ENCODE measurements around a stretch of chr10.

DNA sequence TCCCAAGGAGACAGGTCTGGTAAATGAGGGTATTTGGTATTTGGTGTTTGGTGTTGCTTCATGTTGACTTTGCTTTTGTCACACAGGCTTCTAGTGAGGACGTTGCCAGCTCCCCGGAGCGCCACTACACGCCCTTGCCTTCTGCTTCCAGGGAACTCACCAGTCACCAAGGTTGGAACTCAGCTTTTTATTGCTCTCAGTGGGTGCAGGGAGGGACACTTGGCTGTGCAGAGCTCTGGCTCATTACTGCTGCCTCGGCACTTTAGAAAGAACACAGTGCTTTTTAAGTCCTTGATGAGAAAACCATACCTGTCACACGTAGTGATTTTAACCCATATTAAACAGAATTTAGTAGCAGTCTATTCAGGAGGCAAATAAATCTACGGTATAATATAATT, 892.9 kb downstream of the LRMDA start:
- RRBS = no CpG with 5 or more reads among the region's 7 CpGs

- RRBS = no CpG with 5 or more reads among the region's 2 CpGs
Observed at GRCh38 chr10:77305641-77305958, 332.0 kb downstream of the KCNMA1 start.

GRCh38 chr10:77410250-77410775, 227.3 kb downstream of the KCNMA1 start:
- RRBS = no CpG with 5 or more reads among the region's 9 CpGs

DNA sequence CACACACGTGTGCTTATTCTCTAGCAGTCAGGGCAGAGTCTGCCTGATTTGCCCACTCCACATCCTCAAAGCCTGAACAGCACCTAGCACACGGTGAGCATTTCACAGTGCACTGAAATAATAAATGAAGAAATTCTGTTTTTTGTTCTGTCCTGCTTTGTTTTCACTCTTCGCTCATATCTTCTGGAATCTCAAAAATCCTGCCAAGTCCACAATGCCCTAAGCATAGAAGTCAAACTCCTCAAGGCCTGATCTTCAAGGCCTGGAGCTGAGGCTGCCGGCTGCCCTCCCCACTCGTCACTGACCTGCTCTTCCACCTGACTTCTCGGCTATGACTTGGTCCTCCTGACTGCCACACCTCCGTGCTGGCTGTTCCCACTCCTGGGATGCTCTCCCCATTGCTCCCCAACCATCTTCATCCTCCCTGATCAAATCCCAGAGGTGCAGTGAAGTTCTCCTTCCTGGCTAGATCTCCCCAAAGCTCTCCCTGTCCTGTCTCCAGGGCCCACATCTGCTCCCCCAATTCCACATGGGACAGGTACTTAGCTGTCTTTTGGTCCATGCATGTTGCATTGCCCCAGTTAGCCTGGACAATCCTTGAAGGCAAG, 220.8 kb downstream of the KCNMA1 start:
- RRBS = no CpG with 5 or more reads among the region's 7 CpGs

DNA sequence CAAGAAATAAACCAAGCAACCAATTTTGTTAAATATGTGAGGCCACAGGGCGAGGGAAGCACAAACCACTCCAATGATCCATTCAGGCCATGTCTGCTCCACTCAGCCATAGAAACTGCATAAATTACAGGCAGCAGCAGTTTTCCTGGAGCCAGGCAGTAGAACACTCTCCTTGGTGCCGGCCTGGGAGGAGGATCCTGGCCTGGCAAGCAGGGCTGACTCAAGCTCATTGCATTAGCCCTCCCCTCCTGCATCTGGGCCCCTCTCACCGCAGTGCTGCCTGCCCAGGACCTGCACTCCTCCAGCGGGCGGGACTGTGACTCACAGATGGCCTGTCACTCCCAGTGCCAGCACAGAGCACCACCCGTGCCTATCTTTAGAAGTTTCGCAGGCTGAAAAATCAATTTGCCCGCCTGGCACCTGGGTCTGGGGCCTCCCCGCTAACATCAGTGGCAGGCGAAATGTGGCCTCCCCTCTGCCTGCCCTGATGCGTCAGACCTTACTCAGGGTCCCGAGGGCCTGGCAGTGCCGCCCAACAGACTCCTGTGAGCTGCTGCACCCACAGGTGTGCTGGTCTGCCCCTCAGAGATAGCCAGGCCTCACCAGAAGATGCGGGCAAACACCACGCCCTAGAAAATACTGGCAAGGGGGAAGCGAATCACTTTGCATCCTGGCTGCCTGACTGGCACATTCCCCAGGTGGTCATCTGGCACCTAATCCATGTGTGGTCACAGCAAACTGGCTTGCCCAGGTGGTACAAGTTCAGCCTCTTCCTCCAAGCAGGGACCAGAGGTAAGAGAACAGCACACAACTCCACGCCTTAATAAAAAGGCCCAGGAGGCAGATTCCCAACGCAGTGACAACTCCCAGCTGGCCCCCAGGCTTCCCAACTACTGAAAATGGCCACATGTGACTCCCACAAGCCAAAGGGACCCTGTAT, 123.7 kb downstream of the KCNMA1 start:
- RRBS = no CpG with 5 or more reads among the region's 18 CpGs

DNA sequence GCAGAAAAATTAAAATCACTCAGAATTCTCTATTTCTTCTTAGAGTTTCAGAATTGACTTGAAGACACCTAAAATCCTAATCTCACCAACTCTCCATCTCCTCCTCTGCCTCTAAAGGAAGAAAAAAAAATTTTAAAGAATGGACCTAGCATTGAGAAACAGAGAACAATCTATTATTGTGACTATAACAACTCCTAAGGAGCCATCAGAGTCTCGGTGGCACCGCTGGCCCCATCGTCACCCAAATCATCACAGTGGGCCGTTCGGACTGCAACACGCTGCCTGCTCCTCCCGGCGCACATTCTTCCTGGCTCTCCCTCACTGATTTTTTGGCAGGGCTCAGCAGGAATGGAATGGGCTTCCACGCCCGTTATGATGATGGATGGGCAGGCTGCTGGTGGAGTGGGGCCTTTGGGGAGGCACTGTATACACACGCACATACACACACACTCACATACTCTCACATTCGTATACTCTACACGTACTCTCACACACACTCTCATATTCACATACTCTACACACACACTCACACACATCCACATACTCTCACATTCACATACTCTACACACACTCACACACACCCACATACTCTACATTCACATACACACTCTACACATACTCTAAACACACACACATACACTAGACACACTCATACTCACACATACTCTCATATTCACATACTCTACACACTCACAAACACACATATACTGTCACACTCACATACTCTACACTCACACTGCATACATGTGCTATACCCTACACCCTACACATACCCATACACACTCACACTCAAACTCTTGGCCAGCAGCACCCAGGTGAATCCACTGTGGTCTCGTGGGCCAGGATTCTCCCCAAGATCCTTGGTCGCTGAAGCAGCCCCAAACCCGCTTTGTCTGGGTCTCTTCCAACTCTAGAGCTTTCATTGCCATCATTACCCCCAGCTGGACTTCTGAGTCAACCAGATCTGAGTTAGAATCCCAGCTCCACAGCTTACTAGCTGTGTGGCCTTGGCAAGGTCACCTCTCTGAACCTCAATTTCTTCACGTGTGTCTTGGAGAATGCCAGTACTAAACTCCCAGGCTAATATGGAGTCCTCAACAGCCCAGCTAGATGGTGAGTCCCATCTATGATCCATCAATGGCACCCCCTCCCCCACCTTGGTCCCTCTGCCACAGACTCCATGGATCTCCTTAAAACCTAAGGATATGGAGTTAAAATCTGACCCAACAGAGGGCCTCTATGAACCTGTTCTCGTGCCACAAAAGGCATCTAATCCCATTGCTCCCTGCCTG, 99.6 kb downstream of the KCNMA1 start:
- RRBS = no CpG with 5 or more reads among the region's 18 CpGs

GRCh38 chr10:77713963-77714539, 76.4 kb upstream of the KCNMA1 start:
- RRBS = no CpG with 5 or more reads among the region's 13 CpGs

- RRBS = no CpG with 5 or more reads among the region's 11 CpGs
Observed at GRCh38 chr10:77788433-77788957, 138.1 kb downstream of the DLG5 start.

- RRBS = 95% methylated on average over 1 of the region's 16 CpGs
Observed at GRCh38 chr10:77833686-77834208, 92.8 kb downstream of the DLG5 start.

DNA sequence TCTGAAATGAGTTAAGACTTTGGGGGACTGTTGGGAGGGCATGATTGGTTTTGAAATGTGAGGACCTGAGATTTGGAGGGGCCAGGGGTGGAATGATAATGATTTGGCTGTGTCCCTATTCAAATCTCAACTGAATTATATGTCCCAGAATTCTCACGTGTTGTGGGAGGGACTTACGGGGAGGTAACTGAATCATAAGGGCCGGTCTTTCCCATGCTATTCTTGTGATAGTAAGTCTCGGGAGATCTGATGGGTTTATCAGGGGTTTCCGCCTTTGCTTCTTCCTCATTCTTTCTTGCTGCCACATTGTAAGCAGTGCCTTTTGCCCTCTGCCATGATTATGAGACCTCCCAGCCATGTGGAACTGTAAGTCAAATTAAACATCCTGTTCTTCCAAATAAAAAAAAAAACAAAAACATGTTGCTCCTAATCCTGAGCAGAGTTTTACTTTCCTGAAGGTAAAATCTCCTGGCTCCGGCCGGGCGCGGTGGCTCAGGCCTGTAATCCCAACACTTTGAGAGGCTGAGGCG, 22.1 kb downstream of the DLG5 start:
- RRBS = no CpG with 5 or more reads among the region's 10 CpGs

DNA sequence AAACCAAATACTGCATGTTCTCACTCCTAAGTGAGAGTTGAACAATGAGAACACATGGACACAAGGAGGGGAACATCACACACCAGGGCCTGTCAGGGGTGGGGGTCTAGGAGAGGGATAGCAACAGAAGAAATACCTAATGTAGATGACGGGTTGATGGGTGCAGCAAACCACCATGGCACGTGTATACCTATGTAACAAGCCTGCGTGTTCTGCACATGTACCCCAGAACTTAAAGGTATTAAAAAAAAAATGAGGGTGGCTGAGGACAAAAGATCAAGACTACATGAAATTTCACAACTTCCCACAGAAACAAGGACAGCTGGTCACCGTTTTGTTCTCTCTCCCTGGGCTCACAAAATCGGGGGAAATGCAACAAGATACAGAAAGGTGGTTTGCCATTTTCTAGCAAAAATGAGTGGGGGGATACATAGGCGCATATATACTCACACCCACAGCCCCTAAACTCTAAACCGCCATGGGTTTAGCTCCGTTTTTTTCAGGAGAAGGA, 17.2 kb downstream of the DLG5 start:
- RRBS = no CpG with 5 or more reads among the region's 8 CpGs

- RRBS = 32% methylated on average over 3 of the region's 14 CpGs
Observed at GRCh38 chr10:77925183-77925898, 1.2 kb downstream of the DLG5 start.

GRCh38 chr10:77967477-77967973, 41.0 kb upstream of the DLG5 start:
- RRBS = no CpG with 5 or more reads among the region's 9 CpGs

DNA sequence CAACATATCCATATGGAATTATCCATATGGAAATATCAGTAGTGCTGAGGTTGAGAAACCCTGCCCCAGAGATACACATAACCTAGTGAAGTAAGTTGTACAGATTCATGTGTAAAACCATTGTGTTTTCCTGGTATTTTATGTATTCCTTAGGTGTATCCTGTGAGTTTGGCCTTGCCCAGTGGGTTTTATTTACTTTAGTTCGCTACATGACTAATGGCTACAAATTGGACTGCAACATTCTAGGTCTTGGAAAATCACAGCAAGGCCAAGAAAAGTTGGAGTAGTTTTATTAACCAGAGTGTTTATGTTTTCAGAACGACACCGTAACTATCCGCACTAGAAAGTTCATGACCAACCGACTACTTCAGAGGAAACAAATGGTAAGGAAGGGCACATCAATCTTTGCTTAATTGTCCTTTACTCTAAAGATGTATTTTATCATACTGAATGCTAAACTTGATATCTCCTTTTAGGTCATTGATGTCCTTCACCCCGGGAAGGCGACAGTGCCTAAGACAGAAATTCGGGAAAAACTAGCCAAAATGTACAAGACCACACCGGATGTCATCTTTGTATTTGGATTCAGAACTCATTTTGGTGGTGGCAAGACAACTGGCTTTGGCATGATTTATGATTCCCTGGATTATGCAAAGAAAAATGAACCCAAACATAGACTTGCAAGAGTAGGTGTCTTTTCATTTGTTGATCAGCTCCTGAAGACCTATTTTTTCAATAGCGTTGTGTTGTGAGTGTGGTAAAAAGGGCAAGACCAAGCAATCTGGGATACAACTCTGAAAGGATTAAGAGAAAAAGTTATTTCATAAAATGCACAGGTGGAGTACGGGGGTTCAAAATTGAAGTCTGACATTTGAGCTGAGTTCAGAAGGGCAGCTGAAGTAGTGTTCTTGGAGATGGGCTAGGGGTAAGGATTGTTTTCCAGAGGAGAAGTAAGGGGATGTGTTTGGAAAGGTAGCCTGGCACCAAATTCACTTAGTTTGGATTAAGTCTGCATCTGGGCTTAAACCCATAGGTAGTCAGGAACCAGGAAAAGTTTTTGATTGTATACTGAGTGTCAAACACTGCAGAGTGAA, 1.7 kb downstream of the RPS24 start:
- RRBS = no CpG with 5 or more reads among the region's 11 CpGs

GRCh38 chr10:78312209-78312837, 278.7 kb downstream of the RPS24 start:
- RRBS = no CpG with 5 or more reads among the region's 7 CpGs

- RRBS = no CpG with 5 or more reads among the region's 7 CpGs
Observed at GRCh38 chr10:78551277-78551651, 517.5 kb upstream of the ZMIZ1 start.

DNA sequence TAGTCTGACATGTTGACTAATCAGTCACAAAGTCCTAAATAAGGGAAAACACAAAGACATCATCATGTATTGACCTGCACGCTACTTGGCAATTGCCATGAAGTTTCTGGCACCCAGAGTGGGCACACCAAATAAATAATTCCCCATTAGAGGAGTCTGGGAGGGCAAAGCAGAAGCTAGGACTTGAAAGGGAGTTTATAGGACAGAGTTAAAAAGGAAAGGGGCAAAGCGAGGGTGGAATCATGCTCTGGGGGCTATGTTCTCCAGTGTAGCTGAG, 417.3 kb upstream of the ZMIZ1 start:
- RRBS = no CpG with 5 or more reads among the region's 2 CpGs

DNA sequence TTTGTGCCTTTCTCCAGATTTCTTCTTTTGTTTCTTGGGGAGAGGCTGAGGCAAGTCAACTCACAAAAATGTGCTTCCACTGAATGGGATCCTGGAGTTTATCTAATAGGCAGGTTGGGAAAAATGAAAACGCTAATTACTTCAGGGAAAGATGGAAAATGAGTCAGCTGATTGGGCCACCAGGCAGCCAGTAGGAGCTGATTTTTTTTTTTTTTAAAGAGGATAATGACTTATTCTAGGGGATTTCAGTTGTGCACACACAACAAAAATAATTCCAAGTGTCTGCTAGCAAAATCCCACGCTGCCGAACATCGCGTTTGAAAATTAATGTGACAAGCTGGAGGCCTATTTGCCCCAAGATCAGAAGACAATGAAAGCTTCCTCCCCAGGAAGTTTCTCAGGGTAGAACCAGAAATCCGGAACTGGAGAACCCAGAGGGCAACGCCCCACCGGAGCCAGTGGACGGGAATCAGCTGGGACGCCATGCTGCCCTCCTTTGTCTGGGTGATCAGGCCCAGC, 412.7 kb upstream of the ZMIZ1 start:
- RRBS = no CpG with 5 or more reads among the region's 10 CpGs

DNA sequence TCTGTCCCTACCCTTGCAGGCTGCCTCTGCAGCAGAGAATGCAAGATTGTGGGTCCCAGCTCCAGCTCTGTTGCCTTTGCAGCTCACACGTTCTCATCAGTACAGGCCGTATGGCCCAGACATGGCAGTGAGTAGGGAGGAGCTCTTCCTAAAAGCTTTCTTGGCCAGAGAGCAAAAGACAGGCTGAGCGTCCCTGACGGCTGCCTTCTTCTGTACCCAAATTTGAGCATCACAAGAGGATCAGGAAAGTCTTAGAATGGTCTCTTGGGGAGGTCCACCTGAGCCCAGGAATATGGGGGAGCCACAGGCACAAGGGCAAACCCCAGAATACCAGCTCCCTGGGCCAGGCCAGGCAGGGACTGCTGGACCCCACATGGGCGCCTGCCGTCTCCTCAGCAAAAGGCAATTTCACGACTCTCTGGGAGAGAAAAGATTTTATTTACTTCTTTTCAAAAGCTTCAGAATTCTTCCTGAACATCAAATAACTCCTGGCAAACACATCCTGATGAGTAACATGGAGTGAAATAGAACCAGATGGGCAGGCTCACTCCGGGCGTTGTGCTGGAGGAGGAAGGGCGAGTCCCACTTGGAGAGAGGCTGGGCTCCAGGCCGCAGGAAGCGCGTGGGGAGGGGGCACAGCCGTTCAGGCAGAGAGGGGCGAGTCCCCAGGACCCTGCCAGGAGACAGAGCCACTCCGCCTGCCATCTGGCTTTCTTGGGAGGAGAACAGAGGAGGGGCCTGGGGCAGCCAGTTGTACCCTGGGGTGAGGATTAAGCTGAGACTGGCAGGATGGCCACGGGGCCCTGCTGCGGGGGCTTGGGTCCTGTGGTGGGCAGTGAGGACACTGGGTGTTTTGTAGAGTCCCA, 266.1 kb upstream of the ZMIZ1 start:
- RRBS = no CpG with 5 or more reads among the region's 18 CpGs

- RRBS = no CpG with 5 or more reads among the region's 8 CpGs
Observed at GRCh38 chr10:78960417-78960887, 108.3 kb upstream of the ZMIZ1 start.